ENCODE results near the gene PLEKHG4B.

GRCh38 chr5:91803-92521, at the start of gene PLEKHG4B:
Gene PLEKHG4B (plus strand): TSS chr5:92168.
- PRO-cap, 7 experiments: peak in 3 of 7 experiments; most common plus-strand start chr5:92173 (in 2); most common minus-strand start chr5:91955 (in 1)
- RAMPAGE, long total RNA, 2 experiments: no peak in any of the 2 experiments

GRCh38 chr5:154689-155388, 36.5 kb upstream of the LRRC14B start:
- PRO-cap, 7 experiments: no peak in any of the 7 experiments
- RAMPAGE, long total RNA, 2 experiments: no peak in any of the 2 experiments

- PRO-cap, 7 experiments: peak in 3 of 7 experiments; most common plus-strand start chr5:197273 (in 2)
- RAMPAGE, long total RNA, 2 experiments: no peak in any of the 2 experiments
These were observed 5.7 kb downstream of the LRRC14B start for GRCh38 chr5:196998-197465.

DNA sequence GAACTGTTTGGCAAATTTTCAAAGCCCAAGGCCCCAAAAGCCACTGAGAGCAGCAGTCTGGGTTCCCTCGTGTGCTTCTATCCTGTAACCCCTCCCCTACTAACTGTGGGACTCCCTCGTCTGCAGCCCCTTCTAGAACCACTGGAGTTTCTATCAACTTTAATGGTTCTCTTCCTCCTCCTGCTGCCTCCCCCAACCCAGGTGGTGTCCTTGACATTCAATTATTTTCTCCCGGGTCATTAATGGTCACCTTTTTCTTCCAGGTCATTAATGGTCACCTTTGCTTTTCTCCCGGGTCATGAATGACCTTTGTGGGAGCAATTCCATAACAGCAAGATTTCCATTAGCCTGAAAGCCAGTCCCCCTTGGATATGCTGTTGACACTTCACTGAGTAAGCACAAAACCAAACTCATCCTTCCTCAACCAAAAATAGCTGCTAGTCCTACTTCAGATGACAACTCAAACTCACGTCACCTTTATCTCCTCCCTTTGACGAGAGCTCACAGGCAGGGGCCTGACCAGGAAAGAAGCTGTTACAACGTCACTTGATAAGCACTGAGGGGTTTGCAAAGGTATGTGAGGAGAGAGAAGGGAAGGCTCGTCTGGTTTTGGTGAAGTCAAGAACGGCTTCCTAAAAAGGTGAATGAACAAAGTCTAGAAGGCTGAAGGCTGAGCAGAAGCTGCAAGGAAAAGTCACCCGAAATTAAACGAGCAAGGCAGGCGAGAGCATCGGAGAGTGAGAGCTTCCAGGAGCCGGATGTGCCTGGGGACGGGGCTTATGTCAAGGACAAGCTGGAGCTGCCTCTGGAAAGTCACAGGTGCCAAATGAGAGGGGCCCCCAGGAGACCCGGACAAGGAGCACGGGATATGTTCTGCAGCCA, 10.9 kb downstream of the CCDC127 start:
- PRO-cap, 7 experiments: no peak in any of the 7 experiments
- RAMPAGE, long total RNA, 2 experiments: no peak in any of the 2 experiments

GRCh38 chr5:252451-253304, 18.8 kb upstream of the PDCD6 start:
- PRO-cap, 7 experiments: no peak in any of the 7 experiments
- RAMPAGE, long total RNA, 2 experiments: no peak in any of the 2 experiments

GRCh38 chr5:424280-424961, 18.6 kb upstream of the EXOC3 start:
- PRO-cap, 7 experiments: no peak in any of the 7 experiments
- RAMPAGE, long total RNA, 2 experiments: no peak in any of the 2 experiments

DNA sequence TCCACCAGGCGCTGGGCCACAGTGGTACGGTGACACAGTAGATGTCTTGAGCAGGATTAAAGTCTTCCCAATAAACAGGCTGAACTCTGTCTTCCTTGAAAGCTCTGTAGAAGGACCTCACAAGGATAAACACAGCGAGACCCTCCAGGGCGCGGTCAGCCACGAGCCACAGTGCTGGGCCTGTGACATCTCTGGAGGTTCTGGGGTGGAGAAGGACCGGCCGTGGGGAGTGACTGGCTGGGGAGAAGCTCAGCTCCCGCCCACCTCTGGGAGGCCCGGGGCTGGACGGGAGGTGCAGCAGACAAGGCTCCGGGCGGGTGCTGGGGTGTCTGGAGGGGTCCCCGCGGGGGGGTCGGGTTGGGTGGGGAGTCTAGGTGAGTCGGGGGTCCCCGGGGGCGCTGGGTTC, 583 bp upstream of the CEP72 start:
- PRO-cap, 7 experiments: peak in 4 of 7 experiments; most common plus-strand start position 263 of the sequence (in 2); most common minus-strand start position 202 of the sequence (in 4)
- RAMPAGE, long total RNA, 2 experiments: no peak in any of the 2 experiments

DNA sequence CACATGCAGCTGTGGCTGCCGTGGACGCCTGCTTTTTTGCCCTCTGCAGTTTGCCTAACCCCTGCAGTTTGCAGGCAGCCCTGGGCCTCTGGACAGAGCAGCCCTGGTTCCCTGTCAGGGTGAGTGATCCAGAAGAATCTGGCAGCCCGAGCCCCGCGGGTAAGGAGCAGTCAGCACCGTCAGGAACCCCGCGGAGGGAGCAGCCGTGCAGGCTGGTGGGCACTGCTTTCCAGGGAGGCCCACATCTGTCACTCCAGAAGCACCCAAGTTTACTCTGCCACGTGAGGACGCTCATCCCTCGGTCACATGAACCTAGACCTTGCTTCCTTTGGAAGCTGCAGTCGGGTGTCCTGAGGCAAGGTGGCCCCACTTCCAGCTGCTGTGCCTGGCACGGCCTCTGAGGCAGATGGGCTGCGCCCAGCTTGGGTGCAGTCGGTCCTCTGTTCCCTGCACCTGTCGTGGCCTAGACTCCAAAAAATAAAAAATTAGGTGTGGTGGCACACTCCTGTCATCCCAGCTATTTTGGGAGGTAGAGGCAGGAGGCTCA, 30.5 kb downstream of the CEP72 start:
- PRO-cap, 7 experiments: no peak in any of the 7 experiments
- RAMPAGE, long total RNA, 2 experiments: no peak in any of the 2 experiments

DNA sequence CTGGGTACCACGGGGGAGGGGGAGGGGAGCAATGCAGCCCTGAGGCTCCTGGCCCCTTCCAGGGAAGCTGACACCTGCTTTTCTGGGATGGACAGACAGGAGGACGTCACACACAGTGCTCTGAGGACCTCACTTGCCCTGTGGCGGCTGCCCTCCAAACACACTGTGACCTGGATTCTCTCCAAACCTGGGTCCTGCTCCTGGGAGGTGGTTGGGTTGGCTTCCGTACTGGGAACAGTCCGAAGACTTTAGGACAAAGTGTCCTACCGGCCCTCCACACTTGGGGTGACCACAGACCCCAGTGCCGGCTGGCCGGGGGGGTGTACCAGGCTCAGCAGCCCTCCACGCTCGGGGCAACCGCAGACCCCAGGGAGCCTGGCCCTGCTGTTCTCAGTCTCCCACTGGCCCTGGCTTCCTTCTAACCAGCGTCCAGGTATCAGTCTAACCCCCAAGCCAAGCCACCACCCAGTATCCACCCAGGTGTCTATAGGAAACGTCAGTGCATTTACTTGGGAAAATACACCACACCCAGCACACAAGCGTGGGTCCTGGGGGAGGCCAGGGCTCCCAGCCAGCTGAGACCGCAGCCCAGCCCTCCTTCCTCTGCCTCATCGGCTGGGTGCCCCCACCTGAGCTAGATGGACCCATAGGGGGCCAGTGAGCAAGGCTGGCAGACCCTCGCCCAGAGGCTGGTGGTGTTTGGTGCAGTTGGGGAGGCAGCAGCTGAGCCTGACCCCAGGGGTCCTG, 21.1 kb downstream of the TPPP start:
- PRO-cap, 7 experiments: no peak in any of the 7 experiments
- RAMPAGE, long total RNA, 2 experiments: start-site peak on the minus strand in 1 of 2 experiments, centred at position 436 of the sequence, 6 reads per replicate

DNA sequence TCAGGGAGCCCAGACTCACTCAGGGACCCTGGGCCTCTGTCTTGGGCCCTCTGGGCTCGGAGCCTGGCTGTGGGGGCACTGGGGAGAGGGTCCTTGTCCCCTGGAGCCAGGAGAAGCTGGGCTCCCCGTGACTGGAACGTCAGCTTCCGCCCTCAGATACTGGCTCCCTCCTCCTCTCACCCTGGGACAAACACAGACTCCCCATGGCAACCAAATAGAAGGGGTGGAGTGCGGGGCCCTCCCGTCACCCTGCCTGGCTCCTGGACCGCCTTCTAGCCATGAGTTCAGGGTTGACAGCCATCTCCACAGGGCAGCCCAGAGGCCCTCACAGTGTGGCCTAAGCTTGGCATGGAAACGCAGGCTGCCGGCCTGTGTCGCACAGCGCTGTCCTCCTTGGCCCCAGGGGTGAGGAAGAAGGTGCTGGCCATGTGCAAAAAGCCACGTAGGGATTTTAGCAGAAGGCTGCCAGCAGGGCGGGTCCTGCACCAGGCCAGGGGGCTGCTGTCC, 27.6 kb downstream of the ZDHHC11B start:
- PRO-cap, 7 experiments: peak in 1 of 7 experiments; most common plus-strand start position 268 of the sequence (in 1); most common minus-strand start position 161 of the sequence (in 1)
- RAMPAGE, long total RNA, 2 experiments: no peak in any of the 2 experiments

- PRO-cap, 7 experiments: no peak in any of the 7 experiments
- RAMPAGE, long total RNA, 2 experiments: no peak in any of the 2 experiments
These were observed 34.1 kb downstream of the TRIP13 start for GRCh38 chr5:926736-927327.

DNA sequence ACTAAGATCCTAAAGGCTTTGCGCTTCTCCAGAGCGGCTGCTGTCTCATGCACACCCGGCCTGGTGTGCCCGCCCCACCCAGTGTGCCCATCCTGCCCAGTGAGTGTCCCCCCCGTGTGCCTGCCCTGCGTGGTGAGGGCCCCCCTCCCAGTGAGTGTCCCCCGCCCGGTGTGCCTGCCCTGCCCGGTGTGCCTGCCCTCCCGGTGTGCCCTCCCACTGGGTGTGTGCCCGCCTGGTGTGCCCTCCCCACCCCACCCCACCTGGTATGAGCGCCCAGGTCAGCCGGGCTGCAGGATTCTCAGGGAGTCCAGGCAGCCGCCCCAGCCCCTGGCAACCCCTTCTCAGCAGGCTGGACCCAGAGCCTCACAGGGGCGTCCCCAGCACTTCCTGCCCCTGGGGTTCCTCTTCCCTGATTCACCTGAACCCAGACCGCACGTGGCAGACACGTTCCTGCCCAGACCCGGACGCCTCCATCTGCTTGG, 48.5 kb upstream of the NKD2 start:
- PRO-cap, 7 experiments: no peak in any of the 7 experiments
- RAMPAGE, long total RNA, 2 experiments: no peak in any of the 2 experiments

GRCh38 chr5:991579-991921, 17.1 kb upstream of the NKD2 start:
- PRO-cap, 7 experiments: no peak in any of the 7 experiments
- RAMPAGE, long total RNA, 2 experiments: no peak in any of the 2 experiments

- PRO-cap, 7 experiments: no peak in any of the 7 experiments
- RAMPAGE, long total RNA, 2 experiments: no peak in any of the 2 experiments
These were observed 5.2 kb upstream of the NKD2 start for GRCh38 chr5:1003354-1003832.

DNA sequence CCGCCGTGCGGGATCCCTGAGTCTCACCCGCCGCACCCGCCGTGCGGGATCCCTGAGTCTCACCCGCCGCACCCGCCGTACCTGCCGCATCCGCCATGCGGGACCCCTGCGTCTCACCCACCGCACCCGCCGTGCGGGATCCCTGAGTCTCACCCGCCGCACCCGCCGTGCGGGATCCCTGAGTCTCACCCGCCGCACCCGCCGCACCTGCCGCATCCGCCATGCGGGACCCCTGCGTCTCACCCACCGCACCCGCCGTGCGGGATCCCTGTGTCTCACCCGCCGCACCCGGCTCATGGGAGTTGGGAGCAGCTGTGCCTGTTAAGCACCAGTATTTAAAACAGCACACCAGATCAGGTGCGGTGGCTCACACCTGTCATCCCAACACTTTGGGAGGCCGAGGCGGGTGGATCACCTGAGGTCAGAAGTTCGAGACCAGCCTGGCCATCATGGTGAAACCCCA, 50.5 kb downstream of the SLC12A7 start:
- PRO-cap, 7 experiments: no peak in any of the 7 experiments
- RAMPAGE, long total RNA, 2 experiments: no peak in any of the 2 experiments

GRCh38 chr5:1101690-1102699, 9.9 kb downstream of the SLC12A7 start:
- PRO-cap, 7 experiments: peak in 1 of 7 experiments; most common minus-strand start chr5:1102513 (in 1)
- RAMPAGE, long total RNA, 2 experiments: no peak in any of the 2 experiments

DNA sequence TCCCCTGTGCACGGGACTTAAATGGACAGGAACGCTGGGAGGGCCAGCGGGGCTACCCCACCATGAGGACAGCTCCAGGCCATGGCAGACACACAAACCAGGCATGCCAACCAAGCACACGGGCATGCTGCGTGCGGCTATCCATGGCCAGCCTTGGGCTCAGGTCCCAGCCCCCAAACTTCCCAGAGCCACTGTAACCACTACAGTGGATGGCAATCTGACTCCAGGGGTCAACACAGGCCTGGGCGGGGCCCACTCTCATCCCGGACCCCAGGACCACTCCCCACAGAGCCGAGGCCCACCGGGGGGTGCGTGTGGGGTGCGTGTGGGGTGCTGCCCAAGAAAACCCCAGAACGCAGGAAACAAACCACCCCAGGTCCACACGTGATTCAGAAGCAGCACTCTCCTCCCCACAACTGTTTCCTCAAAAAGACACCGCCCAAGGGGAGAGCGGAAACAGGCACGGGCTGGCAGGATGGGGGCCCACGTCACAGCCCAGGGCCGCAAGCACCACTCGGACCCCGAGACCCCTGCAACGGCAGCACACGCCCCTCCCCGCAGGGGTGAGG, 7.4 kb downstream of the SLC12A7 start:
- PRO-cap, 7 experiments: no peak in any of the 7 experiments
- RAMPAGE, long total RNA, 2 experiments: no peak in any of the 2 experiments

- PRO-cap, 7 experiments: no peak in any of the 7 experiments
- RAMPAGE, long total RNA, 2 experiments: no peak in any of the 2 experiments
These were observed 4.8 kb downstream of the SLC12A7 start for GRCh38 chr5:1106896-1107539.

GRCh38 chr5:1122885-1123343, 11.1 kb upstream of the SLC12A7 start:
- PRO-cap, 7 experiments: no peak in any of the 7 experiments
- RAMPAGE, long total RNA, 2 experiments: no peak in any of the 2 experiments

DNA sequence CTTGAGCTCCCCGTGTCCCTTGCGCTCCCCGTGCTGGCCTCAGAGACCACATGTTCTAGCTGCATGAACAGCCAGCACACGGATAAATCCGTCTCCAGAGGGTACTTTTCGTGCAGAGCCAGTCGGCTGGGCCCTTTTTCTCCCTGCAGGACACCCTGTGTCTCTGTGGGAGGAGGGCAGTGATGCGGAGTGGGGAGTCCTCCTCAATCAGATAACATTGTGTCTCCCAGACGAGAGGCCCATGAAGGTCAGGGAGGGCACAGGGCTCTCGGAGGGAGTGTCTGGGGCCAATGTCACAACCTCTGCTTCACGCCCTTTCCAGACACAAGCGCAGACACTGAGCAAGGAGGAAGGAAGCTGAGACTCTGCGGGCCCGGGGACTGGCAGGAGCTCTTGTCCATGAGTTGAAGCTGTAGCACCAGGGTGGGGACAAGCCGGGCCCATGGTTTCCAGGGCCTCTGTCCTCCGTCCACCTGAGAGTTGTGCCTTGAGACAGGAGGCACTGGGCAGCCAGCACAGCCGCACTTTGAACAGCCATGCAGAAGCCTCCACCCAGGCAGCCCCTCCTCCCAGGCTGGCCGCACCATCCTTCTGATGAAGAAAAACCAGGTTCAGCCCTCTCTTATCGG, 36.4 kb upstream of the SLC6A19 start:
- PRO-cap, 7 experiments: no peak in any of the 7 experiments
- RAMPAGE, long total RNA, 2 experiments: no peak in any of the 2 experiments

Measured in ovary (tissue), 7 donors.